ENCODE results near the gene CITED2.

- PRO-cap = no peak
- RAMPAGE, long total RNA, 2 experiments = no peak in any of the 2 experiments
These were observed 33.2 kb upstream of the TXLNB start for GRCh38 chr6:139325026-139325338.

GRCh38 chr6:139372636-139373668 is 1.5 kb downstream of the CITED2 start:
- PRO-cap = no peak
- RAMPAGE, long total RNA, 2 experiments = start-site peak on the plus strand in 1 of 2 experiments, at chr6:139373554-139373562 at its widest, 6 reads per replicate

DNA sequence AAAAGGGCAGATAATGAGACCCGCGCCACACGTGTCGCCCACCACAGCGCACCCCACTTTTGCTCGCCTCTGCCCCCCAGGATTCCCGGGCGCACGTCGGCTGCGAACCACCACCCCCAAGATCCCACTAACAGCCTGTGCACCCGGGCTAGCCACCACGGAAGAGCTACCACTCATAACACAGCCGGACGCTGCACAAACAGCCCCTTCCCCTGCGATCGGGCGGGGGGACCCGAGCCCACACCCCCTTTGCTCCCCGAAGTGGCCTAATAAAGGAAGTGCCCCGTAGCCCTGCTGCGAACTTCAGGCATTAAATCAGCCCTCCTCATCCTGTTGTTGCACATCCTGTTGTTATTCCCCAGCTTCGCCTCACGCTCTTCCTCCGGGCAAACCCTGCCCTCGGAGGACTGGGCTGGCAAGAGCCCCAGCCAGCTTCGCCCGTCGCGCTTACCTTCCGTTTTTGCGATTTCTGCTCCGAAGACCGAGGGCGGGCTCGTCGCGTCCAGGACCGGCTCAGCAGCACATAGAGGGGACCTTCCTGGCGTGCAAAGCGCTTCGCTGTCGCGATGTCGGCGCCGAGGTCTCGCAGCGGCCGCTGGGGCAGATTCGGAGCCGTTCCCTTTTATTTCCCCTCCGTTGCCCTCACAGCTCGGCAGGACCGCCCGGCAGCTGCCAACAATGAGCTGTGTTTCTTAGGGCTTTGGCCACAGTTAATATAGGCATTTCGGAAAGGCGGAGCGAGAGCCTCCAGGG is at the start of gene CITED2:
TSS of gene CITED2 (minus strand) at position 687 of the 753 bp plus-strand sequence.
- PRO-cap = bidirectional peak, plus-strand start outside the sequence, minus-strand start at position 687 of the sequence
- RAMPAGE, long total RNA, 2 experiments = start-site peak on the minus strand in 2 of 2 experiments, centred at position 677 of the sequence, 14 to 55 reads per replicate

- PRO-cap = no peak
- RAMPAGE, long total RNA, 2 experiments = no peak in any of the 2 experiments
These were observed 130.9 kb upstream of the CITED2 start for GRCh38 chr6:139505391-139505654.

- PRO-cap = no peak
- RAMPAGE, long total RNA, 2 experiments = no peak in any of the 2 experiments
These were observed 156.6 kb upstream of the CITED2 start for GRCh38 chr6:139530925-139531605.

GRCh38 chr6:139536659-139537704 is 162.5 kb upstream of the CITED2 start:
- PRO-cap = no peak
- RAMPAGE, long total RNA, 2 experiments = no peak in any of the 2 experiments

GRCh38 chr6:139578153-139578645 is 203.8 kb upstream of the CITED2 start:
- PRO-cap = no peak
- RAMPAGE, long total RNA, 2 experiments = no peak in any of the 2 experiments

DNA sequence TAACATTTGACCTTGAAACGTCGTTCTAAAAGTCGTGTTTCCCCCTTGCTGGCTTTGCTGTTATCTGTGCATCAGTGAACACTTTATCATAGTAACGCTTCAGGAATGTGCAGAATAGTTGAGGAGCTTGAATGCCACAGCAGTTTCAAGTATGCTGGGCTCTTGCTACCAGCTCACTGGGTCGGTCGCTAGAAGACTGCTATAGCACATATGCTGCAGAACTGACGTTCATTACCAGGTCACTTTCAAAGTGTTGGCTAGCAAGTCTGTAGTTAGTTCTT is 334.5 kb upstream of the CITED2 start:
- PRO-cap = no peak
- RAMPAGE, long total RNA, 2 experiments = no peak in any of the 2 experiments

GRCh38 chr6:139839270-139840146 is 465.1 kb upstream of the CITED2 start:
- PRO-cap = no peak
- RAMPAGE, long total RNA, 2 experiments = no peak in any of the 2 experiments

DNA sequence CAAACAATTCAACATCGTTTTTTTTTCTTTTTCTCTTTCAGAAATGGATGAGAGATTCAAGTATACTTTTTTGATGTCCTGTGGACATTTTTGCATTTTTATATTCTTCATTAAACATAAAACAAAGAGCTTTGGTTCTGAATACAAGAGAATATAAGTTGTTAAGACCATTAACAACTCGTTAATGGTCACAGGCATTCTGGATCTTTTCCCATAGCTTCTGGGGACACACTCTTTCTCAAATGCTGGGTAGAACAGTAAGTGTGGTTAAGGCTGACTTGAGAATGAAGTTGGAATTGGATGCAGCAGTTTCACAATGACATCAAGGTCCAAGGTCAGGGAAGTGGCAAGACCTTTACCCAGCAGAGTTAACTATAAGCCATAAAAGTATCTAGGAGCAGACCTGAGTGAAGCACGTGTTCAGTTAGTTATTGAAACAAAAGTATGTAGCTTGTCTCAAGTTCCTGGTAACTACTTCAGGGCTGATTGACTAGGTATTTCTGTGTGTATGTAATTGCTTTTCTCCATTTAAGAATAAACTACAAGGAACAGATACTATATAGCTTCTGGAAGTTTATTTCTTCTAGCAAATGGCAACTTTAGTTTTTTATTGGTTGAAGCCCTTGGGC is 478.8 kb upstream of the CITED2 start:
- PRO-cap = no peak
- RAMPAGE, long total RNA, 2 experiments = no peak in any of the 2 experiments

DNA sequence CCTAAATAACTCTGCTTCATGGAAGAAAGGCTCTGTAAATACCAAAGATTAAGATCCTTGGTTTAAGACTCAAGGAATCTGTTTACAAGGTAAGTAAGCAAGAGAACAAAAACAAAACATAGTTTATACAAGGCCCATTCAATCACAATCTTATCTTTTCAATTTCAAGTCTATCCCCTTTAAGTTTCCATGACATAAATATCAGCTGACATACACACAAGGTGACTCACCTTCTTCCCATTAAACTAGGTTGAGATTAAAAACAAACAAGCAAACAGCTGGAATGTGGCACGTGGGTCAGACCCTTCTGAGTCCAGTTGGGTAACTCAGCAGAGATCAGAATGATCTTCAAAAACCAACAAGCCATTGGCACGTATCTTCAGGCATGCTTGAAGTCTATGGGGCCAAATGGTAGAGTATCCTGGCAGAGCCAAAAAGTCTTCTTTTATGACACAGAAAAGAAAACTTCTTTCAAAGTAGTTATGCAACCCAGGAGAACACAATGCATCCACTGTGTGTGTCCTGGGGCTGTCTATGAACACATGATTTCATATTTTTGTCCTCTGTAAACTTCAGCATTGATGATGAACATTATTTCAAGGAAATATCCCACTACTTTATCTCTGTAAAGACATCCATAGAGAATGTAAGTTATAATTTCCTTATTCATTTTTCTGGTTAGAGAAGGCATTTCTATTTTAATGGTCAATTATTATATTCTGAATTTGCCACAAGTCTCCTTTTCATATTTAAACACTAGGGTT is 603.5 kb upstream of the CITED2 start:
- PRO-cap = no peak
- RAMPAGE, long total RNA, 2 experiments = start-site peak on the plus strand in 1 of 2 experiments, centred at position 585 of the sequence, 17 reads per replicate

GRCh38 chr6:140064346-140064807 is 689.9 kb upstream of the CITED2 start:
- PRO-cap = no peak
- RAMPAGE, long total RNA, 2 experiments = no peak in any of the 2 experiments

- PRO-cap = no peak
- RAMPAGE, long total RNA, 2 experiments = no peak in any of the 2 experiments
These were observed 1014.4 kb upstream of the CITED2 start for GRCh38 chr6:140388879-140389303.

DNA sequence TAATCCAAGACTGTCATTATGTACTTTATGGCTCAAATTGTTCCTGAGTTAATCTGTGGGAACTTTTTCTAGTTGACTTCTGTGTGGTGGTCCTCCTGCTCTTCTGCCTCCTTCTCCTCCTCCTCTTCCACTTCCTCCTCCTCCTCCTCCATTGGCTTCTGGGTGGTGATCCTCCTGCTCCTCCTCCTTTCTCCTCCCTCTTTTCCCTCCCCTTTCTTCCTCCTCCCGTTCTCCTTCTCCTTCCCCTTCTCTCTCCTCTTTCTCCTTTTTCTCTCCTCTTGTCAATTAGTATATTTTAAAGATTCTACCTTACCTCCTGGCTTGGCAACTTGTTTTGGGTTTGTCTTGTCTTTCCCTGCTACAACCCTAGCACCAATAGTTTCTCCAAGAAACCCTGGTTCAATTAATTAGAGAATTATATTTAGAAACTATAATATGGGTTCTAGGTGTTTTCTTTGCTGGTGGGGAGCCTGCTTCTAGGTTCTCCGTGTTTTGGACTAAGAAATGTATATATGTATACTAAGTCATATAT is 1248.9 kb upstream of the GJE1 start:
- PRO-cap = no peak
- RAMPAGE, long total RNA, 2 experiments = no peak in any of the 2 experiments

DNA sequence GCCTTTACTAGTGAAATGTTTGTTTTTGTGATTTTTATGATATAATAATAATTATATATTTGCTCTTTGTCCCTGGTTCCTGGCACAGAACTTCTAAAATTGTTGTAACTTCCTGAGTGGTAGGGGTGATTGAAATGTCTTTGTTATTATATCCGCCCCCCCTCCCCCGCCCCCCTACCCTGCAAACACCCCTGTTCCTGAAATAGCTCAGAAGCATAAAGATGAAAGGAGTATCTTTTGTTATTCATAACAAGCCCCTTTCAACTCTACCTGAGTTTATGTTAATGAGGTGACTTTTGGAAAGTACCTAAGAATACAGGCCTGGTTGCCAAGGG is 979.3 kb upstream of the GJE1 start:
- PRO-cap = no peak
- RAMPAGE, long total RNA, 2 experiments = no peak in any of the 2 experiments

DNA sequence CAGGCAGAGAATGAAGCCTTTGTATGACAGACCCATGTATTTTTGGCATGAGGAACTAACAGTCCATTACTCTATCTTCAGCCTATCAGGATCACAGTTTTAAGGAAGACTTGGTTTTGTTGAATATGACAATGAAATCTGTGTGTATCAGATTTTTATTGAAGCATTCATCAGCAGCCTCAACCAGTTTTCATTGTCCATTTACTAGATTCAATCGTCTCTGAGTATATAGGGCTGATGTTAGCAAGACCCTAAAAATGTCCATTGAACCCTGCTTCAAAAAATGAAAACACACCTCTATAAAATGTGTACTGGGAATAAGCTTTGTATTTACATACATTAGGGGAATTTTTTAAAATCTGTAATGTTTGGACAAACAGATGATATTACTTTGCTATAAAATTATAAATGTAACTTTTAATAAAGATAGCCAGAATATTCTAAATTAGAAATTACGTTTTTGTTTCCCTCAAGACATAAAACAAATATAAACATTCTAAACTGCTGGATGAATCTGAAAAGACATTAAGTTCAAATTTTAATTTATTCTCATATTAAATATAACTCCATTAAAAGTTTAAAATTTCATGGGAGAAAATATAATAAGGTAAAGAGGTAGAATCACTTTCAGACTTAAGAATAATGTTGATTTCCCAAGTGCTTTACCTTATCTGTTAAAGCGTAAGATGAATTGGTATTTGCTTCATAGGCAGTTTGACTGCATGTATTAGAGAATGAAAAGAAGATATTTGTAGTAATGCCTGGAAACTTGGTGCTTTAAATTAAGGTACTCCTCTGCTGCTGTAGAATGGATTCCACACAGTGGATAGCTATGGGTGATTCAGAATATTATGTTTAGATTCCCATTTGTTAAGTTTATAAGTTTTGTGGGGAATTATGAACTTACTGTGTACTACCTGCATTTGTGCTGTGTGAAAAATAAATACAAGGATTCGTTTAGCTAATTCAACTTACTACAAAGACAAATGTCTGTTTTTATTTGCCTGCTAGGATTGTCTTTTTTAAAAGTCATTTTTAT is 71.9 kb downstream of the VTA1 start:
- PRO-cap = no peak
- RAMPAGE, long total RNA, 2 experiments = no peak in any of the 2 experiments

GRCh38 chr6:142773353-142774370 is 171.3 kb downstream of the HIVEP2 start:
- PRO-cap = no peak
- RAMPAGE, long total RNA, 2 experiments = no peak in any of the 2 experiments

DNA sequence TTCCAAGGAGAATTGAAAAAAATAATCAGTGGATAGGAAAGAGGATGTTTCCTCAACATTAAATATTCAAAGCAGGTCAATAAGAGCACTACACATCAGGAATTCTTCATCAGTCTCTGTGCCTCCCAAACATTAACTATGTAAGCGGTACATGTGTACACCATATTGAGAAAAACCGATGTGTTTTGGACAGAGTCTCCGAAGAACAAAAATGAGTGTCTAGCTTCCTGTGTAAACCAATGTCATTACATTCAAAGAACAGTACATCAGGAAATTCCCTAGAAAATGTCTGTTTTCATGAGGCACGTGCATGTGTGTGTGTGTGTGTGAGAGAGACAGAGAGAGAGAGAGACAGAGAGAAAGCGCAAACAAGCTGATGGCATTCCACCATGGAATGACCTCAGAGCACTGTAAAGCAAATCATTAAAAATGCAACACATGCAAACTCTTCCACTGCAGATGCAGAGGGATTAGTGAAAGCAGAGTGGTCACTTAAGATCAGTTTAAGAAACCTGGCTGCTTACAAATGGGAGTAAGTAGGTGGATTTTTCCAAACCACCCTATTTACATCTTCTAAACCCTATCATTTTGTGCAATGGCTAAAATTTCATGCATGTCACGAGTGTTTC is 134.0 kb downstream of the HIVEP2 start:
- PRO-cap = no peak
- RAMPAGE, long total RNA, 2 experiments = no peak in any of the 2 experiments

DNA sequence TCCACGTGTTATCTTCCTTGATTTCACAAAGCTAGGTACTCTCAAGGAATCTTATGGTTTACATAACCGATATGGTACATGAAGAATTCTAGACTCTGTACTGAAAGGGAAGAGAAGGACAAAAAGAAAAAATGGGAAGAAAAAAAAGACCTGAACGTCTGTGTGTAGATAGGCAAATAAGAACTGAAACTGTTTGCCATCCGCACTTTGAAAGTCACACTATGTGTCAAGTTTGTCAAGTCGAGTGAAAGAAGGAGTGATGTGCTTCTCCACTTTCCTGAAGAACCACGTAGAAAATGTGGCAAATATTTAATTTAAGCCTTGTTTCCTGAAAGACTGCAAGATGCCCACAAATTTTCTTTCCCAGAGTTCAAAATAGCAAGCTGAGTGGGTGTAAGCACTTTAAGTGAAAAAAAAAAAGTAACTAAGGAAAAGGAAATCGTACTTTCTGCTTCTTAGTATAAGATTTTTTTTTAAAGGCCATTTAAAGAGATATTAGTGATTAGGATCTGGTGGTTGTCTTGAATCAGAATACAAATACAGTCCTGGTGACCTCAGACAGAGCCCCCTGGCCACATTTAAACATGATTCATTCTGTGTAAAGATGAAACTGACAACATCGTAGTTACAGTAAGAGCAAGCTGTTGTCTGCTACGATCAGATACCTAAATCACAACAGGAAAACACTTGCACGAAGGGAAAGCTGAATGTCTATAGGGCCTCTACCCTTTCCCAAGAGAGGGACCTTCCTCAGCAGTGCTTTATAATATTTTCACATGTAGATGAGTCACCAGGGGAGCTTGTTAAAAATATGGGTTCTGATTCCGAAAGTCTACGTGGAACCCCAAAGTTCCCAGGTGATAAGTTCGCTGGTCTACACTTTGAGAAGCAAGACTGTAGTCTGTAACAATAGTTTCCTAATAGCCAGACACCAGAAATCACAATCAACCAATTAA is 102.4 kb downstream of the HIVEP2 start:
- PRO-cap = no peak
- RAMPAGE, long total RNA, 2 experiments = no peak in any of the 2 experiments

DNA sequence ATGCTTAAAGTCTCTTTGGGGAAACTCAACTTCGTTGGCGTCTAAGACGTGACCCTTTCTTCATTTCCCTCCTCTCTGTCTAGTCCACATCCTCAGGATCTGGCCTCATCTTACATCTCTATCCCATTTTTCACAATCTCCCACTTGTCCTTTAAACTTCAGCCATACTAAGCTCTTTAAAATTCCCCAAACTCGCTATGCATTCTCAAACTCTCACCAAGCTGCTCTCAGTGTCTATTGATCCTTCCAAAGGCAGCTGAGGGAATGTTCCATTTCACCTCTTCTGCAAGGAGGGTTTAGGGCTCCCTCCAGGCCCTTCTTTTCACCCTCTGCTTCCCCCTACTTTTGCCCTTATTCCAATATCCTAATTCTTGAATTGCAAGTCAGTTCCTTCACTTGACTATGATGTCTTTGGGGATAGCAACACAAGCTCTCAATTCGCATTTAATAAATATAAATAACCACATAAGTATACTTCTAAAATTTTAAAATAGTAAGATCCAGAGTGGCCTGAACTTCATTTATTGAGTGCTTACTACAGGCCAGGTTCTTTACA is 22.9 kb downstream of the HIVEP2 start:
- PRO-cap = no peak
- RAMPAGE, long total RNA, 2 experiments = no peak in any of the 2 experiments